ENCODE measurements around a stretch of chr16.

DNA sequence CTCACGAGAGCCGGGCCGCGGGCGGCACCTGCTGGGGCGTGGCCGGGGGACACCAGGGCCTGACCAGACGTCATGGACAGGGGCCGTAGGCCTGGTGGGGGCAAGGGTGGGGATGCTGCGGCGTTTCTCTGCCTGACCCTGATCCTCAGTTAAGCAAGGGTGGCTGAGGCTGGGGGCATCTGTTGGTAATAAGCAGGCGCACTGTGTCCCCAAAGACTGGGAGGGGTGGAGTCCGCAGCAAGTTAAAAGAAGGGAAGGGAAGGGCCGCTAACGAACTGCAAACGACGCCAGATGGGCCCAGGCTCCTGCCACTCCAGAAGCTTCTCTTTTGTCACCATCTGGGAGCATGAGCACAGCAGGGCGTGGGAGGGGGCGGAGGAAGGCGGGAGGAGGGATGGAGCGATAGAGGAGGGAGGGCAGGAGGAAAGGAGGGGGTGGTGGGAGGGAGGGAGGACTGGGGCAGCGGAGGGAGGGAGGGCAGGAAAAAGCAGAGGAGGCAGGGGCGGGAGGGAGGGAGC lies 22.5 kb upstream of the PABPN1L start:
- PRO-cap, 7 experiments: no peak in any of the 7 experiments

- PRO-cap, 7 experiments: no peak in any of the 7 experiments
Observed at GRCh38 chr16:88922505-88923170, 54.4 kb downstream of the CBFA2T3 start.

- PRO-cap, 7 experiments: no peak in any of the 7 experiments
Observed at GRCh38 chr16:88924454-88925003, 52.5 kb downstream of the CBFA2T3 start.

- PRO-cap, 7 experiments: no peak in any of the 7 experiments
Observed at GRCh38 chr16:88938699-88939833, 37.9 kb downstream of the CBFA2T3 start.

DNA sequence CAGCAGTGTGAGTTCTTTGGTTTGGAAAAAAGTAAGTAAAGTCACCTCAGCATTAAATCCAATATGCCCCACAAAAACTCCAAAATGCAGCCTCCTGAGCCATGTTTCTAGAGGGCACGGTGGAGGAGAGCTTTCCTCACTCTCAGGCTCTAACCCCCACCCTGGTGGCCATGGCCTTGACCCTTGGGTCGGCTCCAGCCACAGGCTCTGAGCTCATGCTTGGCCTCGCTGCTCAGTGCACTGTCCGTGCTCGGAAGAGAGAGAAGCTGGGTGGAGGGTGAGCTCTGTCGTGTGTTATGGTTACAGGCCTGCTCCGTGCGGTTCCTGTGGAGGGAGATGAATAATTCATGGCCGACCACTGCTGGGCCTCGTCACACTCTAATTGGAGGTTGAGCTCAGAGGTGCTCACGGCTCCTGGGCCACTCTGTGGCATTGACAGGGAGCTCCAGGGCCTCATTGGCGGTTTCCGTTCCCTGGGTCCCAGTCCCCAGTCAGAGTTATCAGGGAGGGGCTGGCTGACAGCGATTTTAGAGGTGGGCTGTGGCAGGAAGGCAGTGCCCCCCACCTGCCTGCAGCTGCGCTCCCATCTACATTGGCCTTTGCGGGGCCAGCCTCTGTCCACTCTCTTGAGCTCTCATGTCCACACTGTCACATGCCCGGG lies 24.8 kb downstream of the ACSF3 start:
- PRO-cap, 7 experiments: peak in 1 of 7 experiments; most common plus-strand start position 497 of the sequence (in 1)

DNA sequence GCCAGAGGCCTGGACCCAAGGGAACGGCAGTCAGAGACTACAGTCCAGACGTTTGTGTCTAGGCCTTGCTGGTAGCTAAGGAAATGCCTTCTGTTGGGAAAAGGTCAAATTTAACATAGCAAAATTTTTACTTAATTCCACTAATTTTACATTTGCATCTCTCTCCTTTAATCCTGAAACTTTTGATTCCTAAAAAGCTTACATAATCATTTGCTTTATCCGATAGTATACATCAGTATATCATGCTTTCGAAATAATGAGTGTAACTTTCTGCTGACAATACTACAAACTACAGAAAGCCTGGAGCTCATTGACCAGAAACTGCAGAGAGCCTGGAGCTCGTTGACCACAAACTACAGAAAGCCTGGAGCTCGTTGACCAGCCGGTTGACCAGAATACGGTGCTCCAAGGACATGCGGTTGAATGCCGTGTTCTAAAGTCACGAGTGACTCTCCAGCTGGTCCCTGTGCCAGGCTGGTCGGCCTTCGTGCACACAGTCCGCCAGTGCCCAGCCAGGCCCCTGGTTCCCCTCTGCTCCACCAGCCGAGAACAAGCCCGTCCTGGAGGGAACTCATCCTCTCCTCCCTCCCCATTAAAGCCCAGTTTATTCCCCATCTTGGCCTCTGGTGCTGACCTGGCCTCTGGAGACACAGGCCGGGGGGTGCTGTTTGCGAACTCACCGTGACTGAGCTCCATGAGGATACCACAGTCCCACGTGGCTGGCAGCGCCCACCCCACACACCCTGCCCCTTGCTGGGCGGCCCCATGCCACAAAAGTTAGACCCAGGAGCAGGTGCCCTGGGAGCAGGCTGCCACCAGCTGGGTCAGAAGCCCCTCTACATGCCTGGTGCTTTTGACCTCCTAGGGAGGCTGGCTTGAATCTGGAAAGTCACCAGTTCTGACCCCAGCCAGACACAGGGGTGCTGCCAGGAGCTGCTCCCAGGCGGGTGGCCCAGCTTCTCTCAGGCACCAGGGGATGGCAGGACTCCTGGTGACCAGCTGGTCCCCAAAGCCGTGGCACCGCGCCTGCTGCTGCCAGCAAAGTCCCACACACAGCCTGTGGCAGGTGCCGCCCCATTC lies 15.6 kb upstream of the CDH15 start:
- PRO-cap, 7 experiments: no peak in any of the 7 experiments

GRCh38 chr16:89246519-89246735 lies 28.9 kb downstream of the ZNF778 start:
- PRO-cap, 7 experiments: no peak in any of the 7 experiments

DNA sequence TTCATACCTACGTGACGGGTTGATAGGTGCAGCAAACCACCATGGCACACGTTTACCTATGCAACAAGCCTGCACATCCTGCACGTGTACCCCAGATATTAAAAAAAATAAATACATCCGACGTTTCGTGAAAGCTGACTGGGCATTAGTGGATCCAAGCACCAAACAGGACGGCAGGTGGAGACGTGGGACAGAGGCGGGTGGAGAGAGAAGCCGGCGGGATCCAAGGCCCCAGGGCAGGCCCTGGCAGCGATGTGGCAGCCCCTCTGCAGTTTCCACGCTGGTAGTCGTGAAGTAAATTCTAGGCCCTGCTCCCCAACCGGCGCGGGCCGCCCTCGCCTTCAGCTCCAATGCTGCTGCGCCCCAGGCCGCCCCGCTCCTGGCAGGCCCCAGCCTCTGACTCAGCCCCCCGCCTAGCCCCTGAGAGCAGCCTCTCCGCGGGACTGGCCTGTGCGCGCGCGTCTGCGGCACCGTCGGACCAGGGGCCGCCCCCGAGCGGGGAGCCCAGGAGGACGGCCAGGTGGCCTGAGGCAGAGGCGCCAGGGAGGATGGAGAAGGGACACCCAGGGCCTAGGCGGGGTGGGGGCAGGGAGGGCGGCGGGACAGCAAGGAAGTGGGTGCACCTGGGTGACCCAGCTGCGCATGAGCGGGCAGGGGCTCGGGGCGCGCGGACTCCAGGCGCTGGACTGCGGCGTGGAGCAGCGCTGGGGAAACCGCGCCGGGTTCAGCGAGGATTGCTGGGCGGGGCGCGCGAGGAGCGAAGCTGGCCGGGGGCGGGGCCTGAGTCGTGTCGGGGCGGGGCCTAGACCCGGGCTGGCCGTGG lies 29.4 kb downstream of the ZNF778 start:
- PRO-cap, 7 experiments: peak in 3 of 7 experiments; most common minus-strand start position 736 of the sequence (in 2)

GRCh38 chr16:89276025-89276288 lies 58.5 kb downstream of the ZNF778 start:
- PRO-cap, 7 experiments: no peak in any of the 7 experiments

- PRO-cap, 7 experiments: no peak in any of the 7 experiments
Observed at GRCh38 chr16:89277630-89278260, 60.2 kb downstream of the ZNF778 start.

GRCh38 chr16:89279584-89280100 lies 62.1 kb downstream of the ZNF778 start:
- PRO-cap, 7 experiments: no peak in any of the 7 experiments

DNA sequence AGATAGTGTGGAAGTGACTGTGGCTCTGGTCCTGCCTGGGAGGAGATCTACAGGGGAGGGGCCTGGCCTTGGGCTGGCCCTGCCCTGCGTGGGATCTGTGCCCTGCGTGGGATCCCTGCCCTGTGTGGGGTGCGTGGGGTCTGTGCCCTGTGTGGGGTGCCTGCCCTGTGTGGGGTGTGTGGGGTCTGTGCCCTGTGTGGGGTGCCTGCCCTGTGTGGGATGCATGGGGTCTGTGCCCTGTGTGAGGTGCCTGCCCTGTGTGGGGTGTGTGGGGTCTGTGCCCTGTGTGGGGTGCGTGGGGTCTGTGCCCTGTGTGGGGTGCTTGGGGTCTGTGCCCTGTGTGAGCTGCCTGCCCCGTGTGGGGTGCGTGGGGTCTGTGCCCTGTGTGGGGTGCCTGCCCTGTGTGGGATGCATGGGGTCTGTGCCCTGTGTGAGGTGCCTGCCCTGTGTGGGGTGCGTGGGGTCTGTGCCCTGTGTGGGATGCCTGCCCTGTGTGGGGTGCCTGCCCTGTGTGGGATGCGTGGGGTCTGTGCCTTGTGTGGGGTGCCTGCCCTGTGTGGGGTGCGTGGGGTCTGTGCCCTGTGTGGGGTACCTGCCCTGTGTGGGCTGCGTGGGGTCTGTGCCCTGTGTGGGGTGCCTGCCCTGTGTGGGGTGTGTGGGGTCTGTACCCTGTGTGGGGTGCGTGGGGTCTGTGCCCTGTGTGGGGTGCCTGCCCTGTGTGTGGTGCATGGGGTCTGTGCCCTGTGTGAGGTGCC lies 81.9 kb downstream of the ZNF778 start:
- PRO-cap, 7 experiments: no peak in any of the 7 experiments

DNA sequence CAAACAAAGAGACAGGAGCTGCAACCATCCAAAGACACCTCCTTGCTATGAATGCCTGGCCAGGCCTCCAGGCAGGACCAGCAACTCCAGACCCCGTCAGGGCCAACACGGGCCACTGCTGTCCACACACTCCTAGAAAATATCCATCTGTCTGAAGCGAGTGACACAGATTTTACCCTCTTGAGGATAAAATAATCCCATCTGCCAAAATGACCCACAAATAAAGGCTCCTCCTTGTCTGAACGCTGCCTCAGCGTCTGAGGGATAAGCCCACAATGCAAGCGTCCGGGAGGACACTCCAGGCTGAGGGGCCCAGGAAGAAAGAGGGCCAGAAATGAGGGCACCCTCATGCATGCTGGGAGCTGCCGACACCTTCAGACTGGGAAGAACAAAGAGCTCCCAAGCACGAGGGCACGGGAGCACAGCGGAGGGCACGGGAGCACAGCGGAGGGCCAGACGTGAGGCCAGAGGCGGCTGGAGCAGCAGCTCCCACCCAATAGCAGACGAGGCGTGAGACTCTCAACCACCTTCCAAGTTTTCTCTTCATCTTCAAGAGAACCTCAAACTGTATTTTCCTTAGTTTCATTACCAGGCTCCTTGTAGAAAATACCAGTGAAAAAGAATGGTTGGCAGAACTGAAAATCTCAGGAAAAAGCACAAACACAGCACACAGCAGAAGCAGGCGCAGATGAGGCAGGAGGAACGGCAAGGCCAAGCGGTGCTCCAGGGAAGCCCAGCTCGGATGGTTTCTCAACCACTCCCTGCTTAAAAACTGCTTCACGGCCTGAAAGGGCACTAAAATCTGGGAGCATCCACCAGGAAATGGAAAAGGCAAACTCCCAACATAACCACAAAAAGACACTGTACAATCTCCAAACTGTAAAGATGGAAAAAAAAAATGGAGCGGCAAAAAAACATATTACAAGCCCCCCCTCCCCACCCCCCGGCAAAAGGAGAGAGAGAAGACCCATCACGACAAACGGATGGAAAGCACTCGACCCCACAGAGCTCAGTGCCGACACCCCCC lies 127.1 kb downstream of the ZNF778 start:
- PRO-cap, 7 experiments: no peak in any of the 7 experiments

DNA sequence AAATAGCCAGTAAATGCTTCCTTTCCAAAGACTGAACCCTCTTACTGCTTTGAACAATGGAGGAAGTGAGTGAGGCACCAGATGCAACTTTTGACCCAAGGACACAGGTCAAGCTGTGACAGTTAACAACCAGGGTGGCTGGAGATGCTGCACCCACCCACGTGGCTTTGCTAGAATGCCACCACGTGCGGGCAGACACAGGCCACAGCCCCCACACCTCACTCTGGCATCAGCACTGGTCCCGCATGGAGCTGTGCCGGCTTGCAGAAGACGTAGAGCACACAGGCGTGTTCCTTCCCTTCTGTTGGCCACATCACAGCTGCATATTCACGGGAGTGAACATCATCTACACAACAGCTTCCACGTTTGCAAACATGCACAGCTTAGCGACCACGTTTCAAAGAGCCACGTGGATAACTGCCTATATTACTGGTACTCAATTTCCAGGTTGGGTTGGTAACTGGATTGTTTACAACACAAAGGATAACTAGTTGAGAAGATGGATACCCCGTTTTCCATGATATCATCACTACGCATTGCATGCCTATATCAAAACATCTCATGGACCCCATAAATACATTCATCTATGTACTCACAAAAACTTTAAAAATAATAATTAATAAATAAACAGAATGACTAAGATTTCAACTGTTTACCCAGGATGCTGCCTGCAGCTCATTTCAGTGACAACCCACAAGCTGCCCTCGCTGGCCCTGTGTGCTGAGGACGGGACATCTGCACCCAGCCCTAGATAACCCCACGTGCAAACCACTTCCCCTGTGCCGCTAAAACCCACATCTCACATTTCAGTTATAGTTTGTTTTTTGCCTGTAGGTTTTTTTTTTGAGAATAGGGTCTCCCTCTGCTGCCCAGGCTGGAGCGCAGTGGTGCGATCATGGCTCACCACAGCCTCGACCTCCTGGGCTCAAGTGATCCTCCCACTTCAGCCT lies 132.1 kb downstream of the ANKRD11 start:
- PRO-cap, 7 experiments: peak in 7 of 7 experiments; most common plus-strand start position 865 of the sequence (in 1); most common minus-strand start position 719 of the sequence (in 7)

- PRO-cap, 7 experiments: no peak in any of the 7 experiments
Observed at GRCh38 chr16:89430463-89431858, 59.4 kb downstream of the ANKRD11 start.

GRCh38 chr16:89453606-89454362 lies 36.6 kb downstream of the ANKRD11 start:
- PRO-cap, 7 experiments: peak in 1 of 7 experiments; most common minus-strand start chr16:89454043 (in 1)

DNA sequence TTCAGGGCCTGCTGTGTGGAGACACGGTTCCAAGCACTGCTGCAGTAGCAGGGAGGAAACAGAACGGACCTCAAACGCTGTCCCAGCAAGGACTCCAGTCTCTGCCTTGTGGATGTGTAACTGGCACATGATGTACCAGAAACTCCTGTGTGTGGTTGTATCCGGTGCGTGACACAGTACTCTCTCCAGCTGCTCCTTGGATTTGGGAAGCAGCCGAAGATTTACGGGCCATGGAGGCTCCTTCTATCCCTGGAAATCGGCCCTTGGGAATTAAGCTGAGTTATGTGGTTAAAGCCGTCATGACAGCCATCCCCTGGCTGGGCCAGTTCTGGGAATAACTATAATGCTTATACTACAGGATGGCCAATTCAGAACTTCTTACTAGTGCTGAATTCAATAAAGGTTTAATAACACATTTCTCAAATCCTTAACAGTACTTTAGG lies 8.5 kb upstream of the ANKRD11 start:
- PRO-cap, 7 experiments: no peak in any of the 7 experiments

GRCh38 chr16:89536579-89536726 lies 24.0 kb upstream of the RPL13 start:
- PRO-cap, 7 experiments: no peak in any of the 7 experiments

DNA sequence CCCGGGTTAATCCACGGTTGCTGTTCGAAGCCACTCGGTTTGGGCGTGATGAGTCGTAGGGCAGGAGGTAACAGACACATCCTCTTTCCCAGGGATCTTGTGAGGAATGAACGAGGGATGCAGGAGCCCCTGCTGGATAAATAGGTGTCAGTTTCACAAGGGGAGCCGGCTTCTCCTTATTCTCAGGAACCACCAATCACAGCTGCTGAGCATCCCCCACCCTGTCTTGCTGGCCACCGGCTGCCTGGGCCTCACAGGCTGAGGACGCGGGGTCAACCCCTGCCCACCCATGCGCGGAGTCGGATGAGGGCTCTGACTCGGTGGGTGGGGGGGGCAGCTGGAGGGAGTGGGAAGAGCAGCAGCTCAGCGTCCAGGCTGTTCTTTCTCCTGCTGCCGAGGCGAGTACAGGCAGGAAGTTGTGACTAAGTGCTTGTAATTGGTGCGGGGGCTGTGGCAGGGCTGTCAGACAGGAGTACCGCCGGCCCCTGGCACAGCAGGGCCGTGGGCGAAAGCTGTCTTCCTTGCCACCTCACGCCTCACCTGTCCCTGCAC lies 11.2 kb upstream of the DPEP1 start:
- PRO-cap, 7 experiments: no peak in any of the 7 experiments

DNA sequence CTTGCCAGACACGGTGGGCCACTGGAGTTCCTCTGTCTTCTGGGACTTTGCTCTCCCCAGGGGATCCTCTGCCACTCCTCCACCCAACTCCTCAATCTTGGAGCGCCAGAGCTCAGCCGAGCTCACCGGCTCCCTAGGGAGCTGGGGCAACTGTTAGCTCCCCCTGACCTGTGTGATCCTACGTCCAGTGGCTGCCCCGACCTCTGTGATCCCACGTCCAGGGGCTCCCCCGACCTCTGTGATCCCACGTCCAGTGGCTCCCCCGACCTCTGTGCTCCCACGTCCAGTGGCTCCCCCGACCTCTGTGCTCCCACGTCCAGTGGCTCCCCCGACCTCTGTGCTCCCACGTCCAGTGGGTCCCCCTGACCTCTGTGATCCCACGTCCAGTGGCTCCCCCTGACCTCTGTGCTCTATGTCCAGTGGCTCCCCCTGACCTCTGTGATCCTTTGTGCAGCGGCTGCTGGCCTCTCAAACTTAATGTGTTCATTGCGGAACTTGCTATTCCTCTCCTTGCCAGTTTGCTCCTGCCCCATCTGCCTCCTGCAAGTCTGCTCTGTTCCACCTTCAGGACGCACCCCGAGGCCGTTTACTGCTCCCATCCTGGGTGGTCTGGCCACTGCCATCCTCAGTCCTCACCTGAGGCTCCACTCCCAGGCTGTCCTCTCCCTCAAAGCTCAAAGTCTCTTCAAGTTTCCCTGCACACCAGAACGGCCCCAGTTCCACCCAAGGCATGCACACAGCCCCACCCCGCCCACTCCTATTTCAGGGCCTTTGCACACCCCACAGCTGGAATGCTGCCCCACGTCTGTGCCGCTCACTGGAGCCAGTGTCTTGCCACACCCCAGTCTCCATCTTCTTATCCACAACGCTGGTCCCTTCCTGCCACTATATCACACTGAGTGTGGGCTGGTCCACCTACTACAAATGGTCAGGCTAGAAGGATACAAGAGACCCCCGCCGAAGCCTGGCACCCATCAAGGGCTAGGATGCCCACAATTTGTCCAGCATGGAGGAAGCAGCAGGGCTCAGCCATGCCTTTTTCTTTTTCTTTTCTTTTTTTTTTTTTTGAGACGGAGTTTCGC lies 2.7 kb downstream of the VPS9D1 start:
- PRO-cap, 7 experiments: no peak in any of the 7 experiments